Islet of Langerhans (tissue), 1 donor: ENCODE measurements around the genes OR4D5 and HYLS1.

DNA sequence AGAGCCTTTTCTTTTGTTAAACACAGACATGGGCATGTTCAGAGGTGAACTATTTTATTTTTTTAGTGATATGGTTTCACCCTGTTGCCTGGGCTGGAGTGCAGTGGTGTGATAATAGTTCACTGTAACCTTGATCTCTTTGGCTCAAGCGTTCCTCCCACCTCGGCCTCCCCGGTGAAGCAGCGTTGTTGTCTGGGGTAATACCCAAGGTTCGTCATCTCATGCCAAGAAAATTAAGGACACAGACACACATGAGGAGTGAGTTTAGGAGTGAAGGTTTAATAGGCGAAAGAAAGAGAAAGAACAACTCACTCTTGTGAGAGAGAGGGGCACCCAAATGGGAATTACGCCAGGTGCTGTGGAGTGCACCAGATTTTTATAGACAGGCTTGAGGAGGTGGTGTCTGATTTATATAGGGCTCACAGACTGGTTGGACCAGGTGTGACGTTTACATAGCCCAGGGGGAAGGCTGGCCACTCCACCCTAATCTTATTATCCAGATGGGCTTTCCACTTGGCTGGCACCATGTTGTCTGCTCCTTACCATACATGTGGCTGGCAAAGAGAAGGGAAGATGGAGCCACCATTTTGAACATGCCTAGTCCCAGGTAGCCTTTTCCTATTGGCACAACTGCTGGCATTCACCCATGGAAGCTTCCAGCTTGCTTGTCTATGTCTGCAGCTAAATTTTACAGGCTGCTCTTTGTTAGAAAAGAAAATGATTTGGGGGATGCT lies 42.4 kb downstream of the GRAMD1B start:
- RRBS = no CpG with 5 or more reads among the region's 8 CpGs

DNA sequence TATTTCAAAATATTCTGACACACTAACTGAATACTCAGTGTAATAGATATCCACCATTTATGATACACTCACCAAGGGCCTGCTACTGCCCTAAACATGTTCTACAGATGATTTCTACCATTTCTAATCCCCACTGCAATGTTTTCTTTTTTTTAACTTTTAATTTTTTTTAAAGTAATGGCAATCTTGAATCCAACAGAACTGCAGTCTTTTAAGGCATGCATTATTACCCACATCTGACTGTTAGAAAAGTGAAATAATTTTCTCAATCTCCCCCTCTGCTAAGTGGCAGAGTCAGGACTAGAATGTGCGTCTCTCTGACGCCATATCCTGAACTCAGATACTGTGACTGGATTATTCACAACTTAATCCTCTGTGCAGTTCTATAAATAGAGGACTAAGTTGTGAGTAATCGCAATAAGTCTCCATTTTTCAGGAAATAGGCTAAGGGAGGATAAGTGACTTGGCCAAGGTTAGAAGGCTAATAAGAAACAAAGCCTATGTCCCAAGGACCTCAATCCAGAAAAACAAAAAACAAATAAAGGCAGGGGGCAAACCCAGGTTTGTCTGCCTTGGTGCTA lies 44.1 kb downstream of the GRAMD1B start:
- RRBS = no CpG with 5 or more reads among the region's 3 CpGs

- RRBS = no CpG with 5 or more reads among the region's 26 CpGs
Observed at GRCh38 chr11:123510506-123511599, 80.8 kb downstream of the GRAMD1B start.

DNA sequence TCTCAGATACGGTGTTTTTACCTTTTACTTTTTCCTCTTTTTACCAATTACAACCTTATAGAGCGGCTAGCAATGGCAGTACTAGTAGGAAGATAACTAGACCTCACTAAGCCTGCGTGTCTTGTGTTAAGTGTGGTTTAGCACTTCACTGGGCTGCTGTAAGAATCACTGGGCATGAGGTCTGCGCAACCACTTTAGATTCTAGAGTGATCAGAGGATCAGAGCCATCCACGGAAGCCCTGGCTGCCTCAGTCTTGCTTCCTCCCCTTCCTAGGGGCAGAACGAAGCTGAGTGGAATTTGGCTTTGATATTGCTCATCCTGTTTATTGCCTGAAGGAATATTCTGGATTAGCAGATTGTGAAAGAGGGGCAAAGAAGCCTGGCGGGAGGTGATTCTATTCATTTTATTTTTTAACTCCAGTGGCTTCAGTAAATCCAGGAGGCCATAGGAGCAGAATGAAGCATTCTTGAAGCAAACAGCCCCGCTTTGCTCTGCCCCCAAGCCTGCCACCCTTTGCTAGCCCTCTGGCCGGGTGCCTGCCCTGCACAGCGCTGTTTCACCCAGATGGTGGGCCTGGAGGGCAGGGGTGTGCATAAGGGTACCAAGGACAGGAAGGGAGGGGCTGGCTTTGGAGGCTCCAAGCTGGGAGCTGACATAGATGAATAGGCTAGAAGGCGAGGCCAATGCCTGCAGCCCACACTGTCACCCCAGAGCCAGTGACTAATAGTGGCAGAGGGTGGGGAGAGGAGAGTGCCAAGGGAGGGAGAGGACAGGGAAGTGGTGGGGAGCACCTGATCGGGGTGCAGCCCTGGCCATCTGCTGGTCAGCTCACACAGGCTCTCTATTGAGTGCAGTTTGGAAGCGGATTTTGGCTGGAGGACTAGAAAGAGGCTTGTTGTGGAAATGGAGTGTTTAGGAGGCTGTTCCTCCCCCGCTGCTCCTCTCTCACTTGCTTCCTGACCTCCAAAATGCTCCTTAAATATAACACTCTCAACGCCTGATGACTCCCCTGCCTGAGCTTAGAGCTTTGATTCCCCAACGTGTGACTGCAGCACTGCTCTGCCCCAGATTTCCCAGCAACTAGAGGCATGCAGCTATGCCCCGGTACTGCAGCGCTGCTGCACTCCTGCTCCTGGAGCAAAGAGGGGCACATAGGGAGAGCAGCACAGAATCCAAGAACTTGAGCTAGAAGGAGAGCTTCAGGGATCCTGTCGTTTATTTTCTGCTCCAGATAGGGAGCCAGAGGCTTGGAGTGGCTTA lies 88.9 kb downstream of the GRAMD1B start:
- RRBS = no CpG with 5 or more reads among the region's 19 CpGs

DNA sequence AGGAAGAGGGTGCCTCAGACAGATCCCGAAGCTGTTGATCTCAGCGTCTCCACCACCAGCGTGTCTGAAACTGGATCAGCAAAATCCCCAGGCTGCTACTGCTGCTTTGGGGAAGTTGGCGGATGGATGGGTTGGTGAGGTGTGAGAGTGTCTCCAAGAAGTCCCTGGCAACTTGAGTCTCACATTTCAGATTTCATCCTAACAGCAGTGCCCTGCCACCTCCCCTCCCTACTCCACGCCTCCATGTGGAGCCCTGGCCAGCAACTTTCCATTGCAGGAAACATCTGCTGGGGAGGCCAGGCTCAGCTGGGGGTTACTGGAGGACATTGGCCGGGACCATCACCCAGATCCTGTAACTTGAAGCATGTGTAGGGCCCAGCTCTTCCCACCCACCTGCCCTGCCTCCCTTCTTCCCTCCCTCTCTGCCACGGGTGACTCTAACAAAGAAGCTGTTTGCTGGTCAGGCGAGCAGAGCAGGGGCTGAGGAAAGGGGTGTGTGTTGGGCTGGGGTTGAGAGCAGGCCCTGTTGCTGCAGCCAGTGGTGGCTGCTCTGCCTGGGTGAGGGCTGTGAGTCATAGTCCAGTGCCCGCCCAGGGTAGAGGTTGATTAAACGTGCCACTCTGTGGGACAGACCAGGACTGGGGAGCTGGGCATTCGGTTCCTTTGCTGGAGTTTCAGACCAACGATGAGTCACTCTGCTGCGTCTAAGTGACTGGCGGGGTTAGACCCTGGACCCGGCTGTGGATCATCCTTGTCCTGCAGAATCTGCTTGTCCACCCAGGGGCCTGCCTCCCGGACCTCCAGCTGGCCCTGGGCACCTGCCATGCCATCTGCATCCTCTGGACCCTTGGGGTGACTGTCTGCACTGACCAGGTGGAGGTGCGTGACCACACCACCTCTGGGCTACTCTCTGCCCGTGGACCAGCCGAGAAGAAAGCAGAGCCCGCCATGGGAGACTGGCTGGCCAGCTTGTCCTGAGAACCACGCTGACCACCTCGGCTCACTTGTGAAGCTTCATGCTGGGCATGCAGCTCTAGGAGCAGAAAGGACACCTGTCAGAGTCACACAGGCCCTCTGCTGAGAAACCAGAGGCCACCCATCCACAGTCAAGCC lies 63.9 kb downstream of the SCN3B start:
- RRBS = 55% methylated on average over 2 of the region's 22 CpGs

DNA sequence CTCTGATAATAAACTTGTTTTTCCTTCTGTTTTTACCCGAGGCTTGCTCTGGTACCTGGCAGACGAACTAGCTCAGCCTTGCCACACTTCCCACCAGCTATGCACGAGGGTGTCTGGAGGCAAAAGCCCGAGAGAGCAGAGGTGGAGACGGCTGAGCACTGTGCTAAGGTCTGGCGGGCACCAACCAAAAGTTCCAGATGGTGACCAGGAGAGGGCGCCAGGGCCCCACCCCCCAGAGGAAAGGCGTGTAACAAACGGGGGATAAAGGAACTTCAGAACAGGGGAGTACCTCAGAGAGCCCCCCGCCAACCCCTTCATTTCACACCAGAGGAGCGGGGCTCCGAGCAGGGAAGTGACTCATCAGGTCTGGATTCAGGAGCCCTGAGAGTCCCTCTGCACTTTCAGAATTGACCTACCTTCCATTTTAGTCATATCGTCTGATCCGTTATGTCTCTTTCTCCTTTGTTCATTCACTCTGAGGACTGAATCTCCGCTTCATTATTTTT lies 13.4 kb downstream of the SCN3B start:
- RRBS = no CpG with 5 or more reads among the region's 15 CpGs

DNA sequence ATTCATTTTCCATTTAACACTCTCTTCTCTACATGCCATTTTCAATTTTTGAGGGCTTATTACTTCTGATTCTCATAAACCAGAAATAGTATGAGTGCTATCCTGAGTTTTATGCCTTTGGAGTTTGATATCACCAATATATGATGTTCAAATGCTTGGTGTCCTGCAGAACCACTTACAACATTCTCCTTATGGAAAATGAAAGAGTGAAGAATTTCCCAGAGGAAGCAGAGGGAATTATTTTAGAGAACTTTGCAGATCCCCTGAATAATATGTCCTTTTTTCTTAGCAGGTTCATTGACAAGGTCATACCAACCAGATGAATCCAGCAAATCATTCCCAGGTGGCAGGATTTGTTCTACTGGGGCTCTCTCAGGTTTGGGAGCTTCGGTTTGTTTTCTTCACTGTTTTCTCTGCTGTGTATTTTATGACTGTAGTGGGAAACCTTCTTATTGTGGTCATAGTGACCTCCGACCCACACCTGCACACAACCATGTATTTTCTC lies at the start of gene OR4D5:
Gene OR4D5, plus strand, starts transcription at position 320 of the 505 bp plus-strand sequence.
- RRBS = no CpG with 5 or more reads among the region's 2 CpGs

- RRBS = no CpG with 5 or more reads among the region's 1 CpG
Observed at GRCh38 chr11:123961833-123962112, 15.8 kb downstream of the OR10S1 start.

GRCh38 chr11:124625575-124625960 lies 2.9 kb downstream of the TBRG1 start:
- RRBS = no CpG with 5 or more reads among the region's 1 CpG

DNA sequence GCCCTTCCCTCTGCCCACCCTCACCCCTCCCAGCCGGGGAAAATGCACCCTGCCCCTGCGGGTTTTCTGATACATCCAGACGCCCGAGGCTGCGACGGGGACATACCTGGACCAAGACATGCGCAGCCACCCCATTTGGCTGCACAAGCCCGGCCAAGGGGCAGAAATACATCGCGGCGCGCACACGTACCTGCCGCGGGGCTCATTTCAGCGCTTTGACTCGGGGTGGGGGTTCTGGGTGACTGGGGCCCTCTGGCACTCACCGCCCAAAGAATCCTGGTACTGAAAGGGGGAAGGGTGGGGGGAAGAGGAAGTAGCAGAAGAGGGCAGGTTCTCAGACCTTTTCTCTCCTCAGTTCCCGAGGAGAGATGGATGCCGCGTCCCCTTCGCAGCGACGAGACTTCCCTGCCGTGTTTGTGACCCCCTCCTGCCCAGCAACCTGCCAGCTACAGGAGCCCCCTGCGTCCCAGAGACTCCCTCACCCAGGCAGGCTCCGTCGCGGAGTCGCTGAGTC lies 5.9 kb downstream of the VSIG2 start:
- RRBS = no CpG with 5 or more reads among the region's 30 CpGs

GRCh38 chr11:124881964-124882931 lies 15.4 kb downstream of the ROBO4 start:
- RRBS = no CpG with 5 or more reads among the region's 11 CpGs

GRCh38 chr11:125169923-125171209 lies 5.8 kb downstream of the PKNOX2 start:
- RRBS = 71% methylated on average over 4 of the region's 26 CpGs

- RRBS = no CpG with 5 or more reads among the region's 2 CpGs
Observed at GRCh38 chr11:125564586-125564815, 4.8 kb upstream of the EI24 start.

DNA sequence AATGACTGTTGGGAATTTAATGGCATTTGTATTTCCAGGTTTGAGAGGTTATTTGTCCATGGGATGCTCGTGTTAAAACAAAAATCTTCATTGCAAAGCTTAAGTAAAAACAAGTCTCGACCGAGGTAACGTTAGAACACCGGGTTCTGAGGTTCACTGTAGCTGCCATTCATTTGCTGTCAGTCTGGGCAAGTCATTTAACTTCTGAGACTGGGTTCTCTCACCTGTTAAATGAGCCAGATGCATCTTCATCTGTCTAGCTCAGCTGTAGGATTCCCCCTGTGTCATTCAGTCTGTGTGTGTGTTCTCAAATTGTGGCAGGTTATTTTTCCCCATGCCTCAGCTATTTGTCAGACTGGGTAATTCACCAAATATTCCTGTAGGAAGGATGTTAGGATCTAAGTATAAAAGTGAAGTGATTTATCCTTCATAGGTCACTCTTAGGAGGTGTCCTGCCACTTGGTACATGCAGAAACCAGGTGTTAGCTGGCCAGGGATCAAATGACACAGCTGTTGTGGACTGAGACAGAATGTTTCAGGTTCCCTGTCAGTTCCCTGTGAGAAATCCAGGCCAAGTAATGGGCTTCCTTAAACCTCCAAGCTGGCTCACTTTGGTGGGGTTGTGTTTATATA lies 905 bp downstream of the EI24 start:
- RRBS = no CpG with 5 or more reads among the region's 5 CpGs

- RRBS = 3% methylated on average over 31 of the region's 95 CpGs
Observed at GRCh38 chr11:125887400-125888532, at the start of gene HYLS1. Gene HYLS1 (plus strand): TSS chr11:125887668.

GRCh38 chr11:125901613-125902388 lies 1.2 kb downstream of the PUS3 start:
- RRBS = no CpG with 5 or more reads among the region's 13 CpGs

- RRBS = no CpG with 5 or more reads among the region's 13 CpGs
Observed at GRCh38 chr11:125951641-125952454, 6.0 kb downstream of the VSIG10L2 start.

DNA sequence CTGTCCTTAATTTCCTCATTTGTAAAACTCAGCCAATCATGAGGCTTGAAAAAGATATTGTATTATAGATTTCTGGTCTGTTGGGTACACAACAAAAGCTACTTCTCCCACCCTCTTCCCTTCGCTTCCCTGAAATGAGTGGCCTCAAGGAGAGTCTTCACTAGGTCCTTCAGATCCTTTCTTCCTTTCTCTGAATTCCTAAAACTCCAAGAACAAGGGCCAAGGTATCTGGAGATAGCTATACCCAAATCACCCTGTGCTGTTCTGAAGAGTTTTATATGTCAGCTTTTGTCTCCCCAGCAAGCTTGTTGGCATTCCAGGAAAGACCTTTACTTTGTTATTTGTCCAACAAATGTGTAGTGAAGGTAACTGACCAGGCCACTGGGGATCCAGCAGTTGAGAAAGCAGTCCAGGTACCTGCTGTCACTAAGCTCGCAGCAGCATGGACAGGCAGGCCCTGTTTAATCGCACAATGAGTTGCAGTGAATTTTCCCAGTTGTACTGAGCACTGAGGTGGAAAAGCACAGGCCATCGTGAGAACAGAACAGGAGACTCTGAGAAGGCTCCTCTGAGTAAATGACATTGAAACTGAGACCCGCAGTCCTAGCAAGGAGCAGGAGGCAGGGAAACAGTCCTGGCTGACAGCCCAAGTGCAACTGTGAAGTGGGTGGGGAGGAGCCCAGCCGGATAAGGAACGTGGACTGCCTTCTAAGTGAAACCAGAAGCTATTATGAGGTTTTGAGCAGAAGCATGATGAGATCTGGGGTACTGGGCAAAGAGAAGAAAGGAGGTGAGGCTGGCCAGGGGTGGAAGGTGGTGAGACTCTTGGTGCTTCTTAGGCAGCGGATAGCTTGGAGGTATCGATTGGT lies 39.7 kb upstream of the CDON start:
- RRBS = no CpG with 5 or more reads among the region's 9 CpGs

- RRBS = no CpG with 5 or more reads among the region's 6 CpGs
Observed at GRCh38 chr11:126153981-126154424, 57.4 kb downstream of the RPUSD4 start.